ENCODE measurements around a stretch of chr10.

DNA sequence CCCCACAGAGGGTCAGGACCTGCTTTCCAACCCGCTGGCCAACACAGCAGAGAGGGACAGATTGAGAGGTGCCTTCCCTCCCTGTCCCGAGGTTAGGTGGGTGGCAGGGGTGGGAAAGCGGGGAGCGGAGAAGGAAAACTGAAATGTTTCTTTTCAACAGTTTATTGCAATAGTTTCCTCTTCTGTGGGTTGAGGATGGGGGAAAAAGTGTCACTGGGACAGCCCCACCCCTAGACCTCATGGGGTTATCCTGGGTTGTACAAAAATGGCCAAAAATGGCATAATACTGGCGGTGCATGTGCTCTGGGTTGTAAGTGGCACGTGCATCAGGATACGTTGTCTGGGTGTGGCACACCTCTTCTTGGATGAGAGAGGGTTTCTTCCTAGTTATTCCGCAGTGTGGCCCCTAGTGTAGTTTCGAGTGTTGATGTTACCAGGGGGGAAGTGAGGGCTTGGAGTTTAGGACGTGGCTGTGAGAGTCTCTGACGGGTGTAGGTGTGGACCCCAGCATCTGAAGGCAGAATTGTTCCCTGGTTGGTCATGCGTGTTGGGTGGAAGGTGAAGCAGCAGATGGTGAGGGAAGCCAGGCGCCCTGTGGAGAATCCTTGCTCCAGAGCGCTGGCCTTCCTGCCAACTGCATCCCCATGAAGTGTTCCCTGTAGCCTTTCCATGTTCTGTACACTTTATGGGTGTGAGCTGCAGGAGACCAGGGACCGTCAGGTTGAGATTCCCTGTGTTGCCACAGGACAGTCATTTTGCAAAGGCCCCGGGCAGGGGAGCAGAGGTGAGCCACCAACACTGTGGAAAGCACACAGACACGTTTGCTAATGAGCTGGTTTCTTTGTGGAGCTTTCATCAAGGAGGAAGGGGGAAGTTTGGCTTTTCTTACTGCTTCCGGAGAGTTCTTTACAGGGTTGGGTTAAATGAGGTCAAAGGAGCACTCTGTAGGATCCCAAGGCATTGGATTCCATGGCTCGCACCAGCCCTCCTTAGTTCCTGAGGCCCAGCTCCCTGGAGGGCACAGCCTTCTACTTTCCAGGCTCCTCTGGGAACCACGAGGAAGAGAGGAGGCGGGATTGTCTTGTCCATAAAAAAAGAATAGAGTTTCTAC lies 31.9 kb downstream of the TSPAN14 start:
- PRO-cap: no peak

DNA sequence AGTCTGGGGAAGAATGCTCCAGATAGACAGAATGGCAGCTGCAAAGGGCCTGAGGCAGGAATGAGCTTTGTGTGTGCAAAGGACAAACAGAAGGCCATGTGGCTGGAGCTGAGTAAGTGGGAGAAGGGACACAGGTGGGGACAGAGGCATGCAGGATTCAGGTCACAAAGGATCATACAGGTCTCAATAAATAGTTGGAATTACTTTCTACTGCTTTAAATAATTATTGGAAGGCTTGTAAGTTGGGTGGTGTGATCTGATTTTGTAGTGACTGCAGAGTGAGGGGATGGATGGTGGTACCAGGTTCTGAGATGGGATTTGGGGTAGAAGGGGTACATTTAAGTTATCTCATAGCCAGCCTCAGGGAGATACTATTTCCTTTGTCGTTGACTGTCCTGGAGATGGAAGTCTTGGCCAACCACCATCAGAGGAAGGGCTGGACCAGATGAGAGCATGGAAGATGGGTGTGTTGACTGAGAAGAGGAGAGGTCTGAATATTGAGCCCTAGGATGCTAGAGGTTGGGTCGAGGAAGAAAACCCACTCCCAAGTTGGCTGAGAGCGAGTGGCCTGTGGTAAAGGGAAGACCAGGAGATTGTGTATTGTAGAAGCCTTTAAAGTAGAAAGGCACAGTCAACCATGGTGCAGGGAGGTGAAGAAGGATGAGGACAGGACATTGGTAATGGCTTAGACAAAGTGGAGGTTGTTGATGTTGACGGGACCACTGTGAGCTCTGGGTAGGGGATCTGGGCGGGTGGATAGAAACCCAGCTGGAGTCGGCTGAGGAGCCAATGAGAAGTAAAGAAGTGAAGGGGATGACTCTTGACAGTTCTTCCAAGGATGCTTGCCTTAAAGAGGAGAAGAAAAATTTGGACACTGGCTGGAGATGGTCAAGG lies 36.0 kb downstream of the TSPAN14 start:
- PRO-cap: no peak

GRCh38 chr10:80896859-80897465 lies 359.3 kb downstream of the SH2D4B start:
- PRO-cap: no peak

DNA sequence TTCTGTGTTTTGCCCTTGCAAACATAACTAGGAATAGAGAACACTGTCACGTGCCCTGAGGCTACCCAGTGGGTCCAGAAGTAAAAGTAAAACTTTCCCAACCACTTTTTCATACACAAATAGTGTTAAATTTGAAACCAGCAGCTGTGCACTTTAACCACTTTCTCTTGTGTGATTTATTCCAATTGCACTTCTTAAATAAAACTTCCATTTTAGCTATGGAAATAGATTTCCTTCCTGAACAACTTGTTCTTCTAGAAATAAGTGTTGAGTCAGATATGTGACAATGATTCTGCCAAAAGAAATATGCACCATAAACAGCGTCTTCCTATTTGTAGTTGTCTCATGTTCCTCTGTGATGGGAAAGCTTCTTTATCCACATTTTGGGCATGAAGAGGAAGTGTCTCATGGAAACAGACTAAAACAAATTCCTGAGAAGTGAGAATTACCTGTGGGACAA lies 414.4 kb upstream of the GHITM start:
- PRO-cap: no peak

GRCh38 chr10:84171555-84172728 lies 1.7 kb upstream of the GPR15LG start:
- PRO-cap: no peak

DNA sequence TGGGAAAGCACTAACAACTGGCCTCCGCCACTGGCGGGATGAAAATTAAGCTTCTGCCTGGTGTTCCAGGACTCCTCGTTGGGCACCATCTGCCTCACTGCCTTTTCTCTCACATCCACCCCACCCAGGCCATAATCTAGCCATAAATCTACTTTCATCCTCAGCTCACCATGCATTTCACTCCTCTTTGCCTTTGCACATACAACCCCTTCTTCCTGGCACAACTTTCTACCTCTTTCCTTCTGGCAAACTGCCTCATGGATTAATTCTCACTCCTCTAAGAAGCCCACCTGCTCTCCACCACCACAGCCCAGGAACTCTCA lies 3.9 kb downstream of the CDHR1 start:
- PRO-cap: no peak

GRCh38 chr10:84415886-84416142 lies 87.4 kb downstream of the CCSER2 start:
- PRO-cap: no peak

- PRO-cap: no peak
Observed at GRCh38 chr10:85643675-85644225, 722.8 kb downstream of the GRID1 start.

DNA sequence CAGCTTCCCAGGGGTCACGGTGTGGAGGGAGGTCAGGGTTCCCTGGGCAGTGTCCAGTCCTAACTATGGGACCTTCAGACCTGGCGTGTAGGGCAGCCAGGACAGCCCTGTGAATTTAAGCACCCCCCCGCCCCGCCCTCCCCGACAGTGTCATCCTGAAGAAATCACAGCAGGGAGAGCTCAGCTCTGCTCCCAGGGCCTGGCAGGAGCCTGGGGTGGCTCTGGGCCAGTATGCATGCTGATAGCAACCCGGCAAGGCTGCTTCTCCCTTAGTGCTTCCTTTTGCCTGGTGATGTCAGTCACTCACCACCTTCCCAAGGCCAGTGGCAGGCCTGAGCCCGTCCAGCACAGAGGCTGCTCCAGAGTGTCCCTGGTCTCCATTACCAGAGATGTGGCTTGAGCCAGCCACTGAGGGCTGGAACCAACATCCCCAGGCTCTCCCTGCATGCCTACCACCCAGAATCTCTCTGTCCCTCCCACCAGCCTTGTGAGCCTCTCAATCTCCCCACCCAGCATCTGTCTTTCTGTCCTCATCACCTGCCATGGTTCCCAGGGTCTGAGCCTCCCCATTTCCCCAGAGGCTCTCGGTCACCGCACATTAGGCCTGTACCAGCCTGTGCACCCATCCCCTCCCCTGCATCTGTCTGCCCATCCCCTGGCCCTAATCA lies 6.6 kb upstream of the LDB3 start:
- PRO-cap: bidirectional peak, plus-strand start at position 323 of the sequence, minus-strand start at position 89 of the sequence

- PRO-cap: unidirectional peak, plus-strand start at chr10:86681278
Observed at GRCh38 chr10:86681203-86681605, 12.9 kb downstream of the LDB3 start.

DNA sequence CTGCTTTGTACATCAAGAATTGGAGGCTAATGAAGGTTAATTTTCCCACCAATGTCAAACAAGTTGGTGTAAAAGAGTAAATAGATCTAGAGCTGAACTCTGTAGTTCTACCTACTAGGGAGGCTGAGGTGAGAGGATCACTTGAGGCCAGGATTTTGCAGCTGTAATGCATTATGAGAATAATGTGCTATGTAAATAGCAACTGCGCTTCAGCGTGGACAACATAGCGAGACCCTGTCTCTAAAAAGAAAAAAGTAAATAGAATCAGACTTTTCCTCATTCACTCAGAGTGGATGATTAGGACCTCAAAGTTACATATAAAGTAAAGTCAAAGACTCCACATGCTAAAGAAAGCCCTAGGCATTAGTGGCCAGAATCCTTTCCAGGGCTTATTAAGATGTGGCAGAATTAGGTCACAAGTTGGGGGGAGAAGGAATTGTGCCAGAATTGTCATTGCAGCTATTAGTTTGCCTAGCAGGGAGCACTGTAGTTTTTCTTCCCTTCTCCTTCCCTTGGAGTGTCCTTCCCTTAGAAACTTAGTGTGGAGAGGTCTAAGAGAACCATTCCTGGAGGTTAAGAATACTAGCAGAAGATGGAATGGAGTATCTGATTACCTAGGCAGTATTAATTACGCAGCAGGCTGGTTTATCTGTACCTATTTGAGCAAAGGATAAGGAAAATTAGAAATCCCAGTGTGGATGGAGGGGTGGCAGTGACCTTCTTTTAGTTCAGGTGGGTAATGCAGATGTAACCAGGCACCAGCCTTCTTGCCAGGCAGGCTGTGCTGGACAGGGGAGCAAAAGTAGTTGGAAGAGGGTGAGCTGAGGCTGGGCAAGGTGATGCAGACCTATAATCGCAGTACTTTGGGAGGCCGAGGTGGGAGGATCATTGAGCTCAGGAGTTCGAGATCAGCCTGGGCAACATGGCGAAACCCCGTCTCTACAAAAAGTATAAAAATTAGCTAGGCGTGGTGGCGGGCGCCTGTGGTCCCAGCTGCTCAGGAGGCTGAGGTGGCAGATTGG lies 13.1 kb downstream of the BMPR1A start:
- PRO-cap: no peak

DNA sequence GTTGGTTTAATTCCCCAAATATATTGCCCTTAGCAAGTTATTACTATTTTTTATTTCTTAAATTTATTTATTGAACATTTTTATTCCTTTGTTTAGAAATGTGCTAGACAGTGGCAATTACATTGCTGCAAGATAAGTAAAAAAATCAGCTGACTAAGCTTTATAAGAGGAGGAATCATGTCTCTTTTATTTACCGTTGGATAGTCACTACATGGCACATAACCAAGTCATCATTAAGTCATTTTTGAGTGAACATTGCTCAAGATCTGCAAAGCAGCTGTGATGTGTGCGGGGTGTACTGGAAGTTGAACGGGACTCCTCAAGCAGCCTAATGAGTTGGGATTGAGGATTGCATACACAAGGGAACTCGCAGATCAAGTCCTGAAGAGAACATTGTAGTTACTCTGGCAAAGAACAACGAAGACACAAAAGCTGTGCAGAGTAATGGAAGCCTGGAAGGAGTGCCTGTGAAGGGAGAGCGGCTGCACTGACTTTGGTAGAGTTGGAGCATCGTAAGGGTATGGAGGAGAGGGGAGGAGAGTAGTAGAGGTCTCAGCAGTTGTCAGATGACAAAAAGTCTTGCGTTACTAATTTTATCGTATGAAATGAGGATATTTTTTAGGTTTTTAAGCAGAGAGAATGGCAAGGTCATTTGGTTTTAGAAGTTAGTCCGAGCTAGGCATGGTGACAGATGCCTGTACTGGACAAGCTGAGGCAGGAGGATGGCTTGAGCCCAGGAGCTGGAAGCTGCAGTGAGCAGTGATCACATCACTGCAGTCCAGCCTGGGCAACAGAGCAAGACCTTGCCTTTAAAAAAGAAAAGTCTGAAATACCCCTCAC lies 95.1 kb downstream of the BMPR1A start:
- PRO-cap: no peak

DNA sequence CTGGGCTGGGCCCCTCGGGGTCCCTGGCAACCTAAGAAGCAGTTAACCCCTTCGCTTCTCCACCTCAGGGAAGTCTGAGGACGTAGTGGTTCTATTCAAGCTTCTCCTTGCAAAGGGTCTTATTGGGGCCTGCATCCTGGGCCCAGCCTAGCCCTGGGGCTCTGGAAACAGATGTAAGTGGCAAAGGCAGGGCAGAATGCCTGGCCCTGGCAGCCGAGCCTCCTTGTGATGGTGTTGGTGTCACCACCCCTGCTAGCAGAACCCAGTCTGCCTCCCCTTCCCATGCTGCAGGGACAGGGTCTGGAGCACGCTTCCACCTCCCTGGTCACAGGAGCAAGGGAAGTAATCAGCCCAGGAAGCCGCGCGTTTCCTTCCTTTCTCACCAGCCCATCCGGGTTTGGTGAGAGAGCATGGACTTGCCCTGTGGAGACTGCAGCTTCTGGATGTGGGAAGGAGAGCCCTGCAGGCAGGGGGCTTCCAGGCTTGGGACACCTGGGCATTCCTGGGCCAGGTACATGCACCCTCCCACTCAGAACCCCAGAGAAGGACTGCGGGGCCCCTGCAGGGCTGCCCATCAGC lies 2.0 kb downstream of the MMRN2 start:
- PRO-cap: bidirectional peak, plus-strand start at position 426 of the sequence, minus-strand start at position 269 of the sequence

- PRO-cap: no peak
Observed at GRCh38 chr10:86980820-86981538, 12.7 kb downstream of the ADIRF start.

GRCh38 chr10:87090923-87091893 lies 3.4 kb downstream of the GLUD1 start:
- PRO-cap: no peak

- PRO-cap: bidirectional peak, plus-strand start at chr10:87342431, minus-strand start at chr10:87342456; bidirectional peak, plus-strand start at chr10:87342923, minus-strand start at chr10:87342588
Observed at GRCh38 chr10:87342055-87342671, 15.4 kb upstream of the NUTM2D start.

GRCh38 chr10:87594743-87595250 lies 64.9 kb upstream of the PAPSS2 start:
- PRO-cap: no peak

DNA sequence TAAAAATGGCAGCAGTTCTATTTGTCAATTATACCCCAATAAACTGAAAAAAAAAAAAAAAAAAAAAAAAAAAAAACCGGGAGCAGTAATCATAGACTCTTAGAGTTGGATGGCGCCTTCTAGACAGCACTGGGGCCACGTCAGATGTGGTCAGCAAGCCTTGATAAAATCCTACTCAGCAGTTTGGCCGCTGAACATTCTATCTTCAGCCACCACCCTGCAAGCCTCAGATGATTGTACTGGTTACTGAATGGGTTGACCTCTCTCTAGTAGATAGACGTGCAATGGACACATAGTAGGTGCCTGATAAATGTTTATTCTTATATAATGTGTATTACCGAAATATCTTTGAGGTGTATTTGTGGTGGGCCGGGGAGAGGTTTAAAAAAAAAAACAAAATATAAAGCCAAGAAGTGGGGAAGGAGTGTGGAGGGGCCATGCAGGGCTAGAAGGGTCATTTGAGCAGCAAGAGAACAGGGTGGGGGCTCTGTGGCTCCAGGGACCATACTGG lies 1.1 kb downstream of the PAPSS2 start:
- PRO-cap: no peak

DNA sequence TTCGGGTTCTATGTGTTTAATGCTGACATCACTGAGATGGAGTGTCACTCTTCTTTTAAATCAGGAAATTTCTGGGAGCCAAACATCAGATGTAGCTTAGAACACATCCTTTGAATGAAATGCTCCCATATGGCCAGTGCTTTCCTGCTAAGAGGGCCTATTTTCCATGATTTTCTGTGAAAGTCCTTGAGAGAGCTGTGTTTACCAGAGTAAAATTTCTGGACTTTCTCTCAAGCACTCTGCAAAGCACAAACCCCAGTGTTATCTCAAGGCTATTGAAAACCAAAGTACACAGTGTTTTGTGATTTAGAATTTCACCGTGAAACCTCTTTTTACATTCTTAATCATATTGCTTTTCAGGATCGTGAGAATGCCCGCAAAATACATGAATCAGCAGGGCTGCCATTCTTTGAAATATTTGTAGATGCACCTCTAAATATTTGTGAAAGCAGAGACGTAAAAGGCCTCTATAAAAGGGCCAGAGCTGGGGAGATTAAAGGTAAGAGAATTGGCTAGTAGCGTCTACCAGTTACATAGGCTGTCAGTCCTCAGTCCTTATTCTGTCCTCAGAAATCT lies 54.1 kb downstream of the PAPSS2 start:
- PRO-cap: no peak

GRCh38 chr10:88027523-88027991 lies 164.1 kb downstream of the PTEN start:
- PRO-cap: no peak